Cardiac septum (tissue), 1 donor: ENCODE measurements around a stretch of chr2.

- PRO-cap, result no peak
These were observed 15.5 kb upstream of the MAP3K20 start for GRCh38 chr2:173059978-173060636.

- PRO-cap, result no peak
These were observed 108.6 kb downstream of the MAP3K20 start for GRCh38 chr2:173184159-173184826.

GRCh38 chr2:173195016-173195570, 119.4 kb downstream of the MAP3K20 start:
- PRO-cap, result unidirectional peak, minus-strand start at chr2:173195327

DNA sequence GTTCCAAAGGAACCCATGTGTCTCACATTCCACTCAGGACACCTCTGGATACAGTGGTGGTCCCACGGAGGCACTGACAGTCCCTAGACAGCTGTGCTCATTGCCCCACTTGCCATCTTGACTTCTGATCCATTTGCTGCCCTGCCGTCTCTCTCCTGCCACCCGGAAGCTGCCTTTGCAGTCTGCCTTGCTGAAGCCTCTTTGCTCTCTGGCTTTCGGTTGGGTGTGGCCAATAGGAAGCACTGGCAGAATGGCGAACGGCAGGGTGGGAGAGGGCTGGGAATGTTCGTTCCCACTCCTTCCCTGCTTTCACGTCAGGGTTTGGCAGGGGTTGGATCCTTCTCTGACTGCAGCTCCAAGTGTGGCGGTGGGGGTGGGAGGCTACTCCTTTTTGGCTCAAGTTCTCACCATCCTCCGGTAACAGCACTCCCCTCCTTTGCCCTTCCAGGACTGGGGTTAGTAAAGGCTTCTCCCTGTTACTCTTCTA, 299.5 kb downstream of the CDCA7 start:
- PRO-cap, result no peak

- PRO-cap, result no peak
These were observed 110.3 kb downstream of the SP3 start for GRCh38 chr2:173854889-173855311.

DNA sequence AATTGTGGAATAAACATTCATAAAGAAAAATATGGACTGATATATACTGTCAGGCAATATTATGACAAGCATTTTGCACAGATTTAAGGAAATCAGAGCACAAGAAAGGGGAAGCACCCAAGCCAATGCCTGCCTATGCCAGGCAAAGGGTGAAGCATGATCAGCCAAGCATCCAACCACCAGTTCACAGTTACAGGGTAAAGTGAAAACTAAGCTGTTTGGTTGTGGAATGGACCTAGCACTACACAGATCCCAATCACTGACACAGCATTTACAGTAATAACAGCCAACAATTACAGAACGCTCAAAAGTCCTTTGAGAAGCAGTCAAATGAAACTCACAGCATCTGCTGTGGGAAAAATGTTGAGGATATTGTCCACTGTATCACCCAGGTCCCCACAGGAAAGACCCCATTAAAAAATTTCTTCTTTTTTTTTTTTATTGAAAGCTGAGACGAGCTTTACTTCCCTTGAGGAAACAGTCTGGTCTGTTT, 90.2 kb downstream of the SP3 start:
- PRO-cap, result no peak

GRCh38 chr2:173986377-173987301, 21.5 kb upstream of the SP3 start:
- PRO-cap, result unidirectional peak, plus-strand start at chr2:173987054

GRCh38 chr2:173991285-173991879, 26.2 kb upstream of the SP3 start:
- PRO-cap, result no peak

DNA sequence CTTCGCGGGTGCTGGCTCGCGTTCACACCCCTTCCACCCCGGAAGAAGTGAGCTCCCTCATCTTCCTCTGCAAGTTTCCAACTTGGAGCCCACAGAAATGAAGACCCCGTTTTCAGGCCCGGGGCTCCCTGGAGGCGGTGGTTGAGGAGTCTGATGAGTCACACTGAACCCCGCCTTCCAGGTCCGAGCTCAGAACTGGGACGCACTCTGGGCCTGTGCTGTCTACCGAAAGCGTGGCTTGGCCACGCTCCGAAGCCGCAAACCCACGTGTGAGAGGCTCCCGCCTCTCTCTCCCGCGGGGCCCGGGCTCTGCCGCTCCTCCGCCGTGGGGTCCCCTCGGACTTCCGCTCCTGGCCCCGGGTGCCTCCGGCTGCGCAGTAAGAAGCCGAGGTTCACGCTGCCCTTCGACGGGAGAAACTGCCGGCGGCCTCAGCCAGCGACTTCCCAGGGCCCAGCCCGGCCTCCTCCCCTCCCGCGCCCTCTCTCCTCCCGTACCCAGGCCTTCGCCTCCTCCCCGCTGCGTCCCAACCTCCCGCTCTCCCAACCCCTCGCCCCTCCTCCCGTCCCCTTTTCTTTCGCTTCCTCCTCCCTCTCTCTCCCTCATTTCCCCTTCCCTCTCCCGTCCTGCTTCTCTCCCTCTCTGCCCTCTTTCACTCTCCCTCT, 47.6 kb upstream of the SP3 start:
- PRO-cap, result bidirectional peak, plus-strand start at position 603 of the sequence, minus-strand start at position 485 of the sequence

- PRO-cap, result unidirectional peak, plus-strand start at chr2:174023742; unidirectional peak, minus-strand start at chr2:174024162
These were observed 58.8 kb upstream of the SP3 start for GRCh38 chr2:174023595-174024663.

GRCh38 chr2:174051636-174052558, 86.7 kb upstream of the SP3 start:
- PRO-cap, result unidirectional peak, minus-strand start at chr2:174051850

GRCh38 chr2:174173972-174174212, 74.4 kb downstream of the OLA1 start:
- PRO-cap, result no peak

DNA sequence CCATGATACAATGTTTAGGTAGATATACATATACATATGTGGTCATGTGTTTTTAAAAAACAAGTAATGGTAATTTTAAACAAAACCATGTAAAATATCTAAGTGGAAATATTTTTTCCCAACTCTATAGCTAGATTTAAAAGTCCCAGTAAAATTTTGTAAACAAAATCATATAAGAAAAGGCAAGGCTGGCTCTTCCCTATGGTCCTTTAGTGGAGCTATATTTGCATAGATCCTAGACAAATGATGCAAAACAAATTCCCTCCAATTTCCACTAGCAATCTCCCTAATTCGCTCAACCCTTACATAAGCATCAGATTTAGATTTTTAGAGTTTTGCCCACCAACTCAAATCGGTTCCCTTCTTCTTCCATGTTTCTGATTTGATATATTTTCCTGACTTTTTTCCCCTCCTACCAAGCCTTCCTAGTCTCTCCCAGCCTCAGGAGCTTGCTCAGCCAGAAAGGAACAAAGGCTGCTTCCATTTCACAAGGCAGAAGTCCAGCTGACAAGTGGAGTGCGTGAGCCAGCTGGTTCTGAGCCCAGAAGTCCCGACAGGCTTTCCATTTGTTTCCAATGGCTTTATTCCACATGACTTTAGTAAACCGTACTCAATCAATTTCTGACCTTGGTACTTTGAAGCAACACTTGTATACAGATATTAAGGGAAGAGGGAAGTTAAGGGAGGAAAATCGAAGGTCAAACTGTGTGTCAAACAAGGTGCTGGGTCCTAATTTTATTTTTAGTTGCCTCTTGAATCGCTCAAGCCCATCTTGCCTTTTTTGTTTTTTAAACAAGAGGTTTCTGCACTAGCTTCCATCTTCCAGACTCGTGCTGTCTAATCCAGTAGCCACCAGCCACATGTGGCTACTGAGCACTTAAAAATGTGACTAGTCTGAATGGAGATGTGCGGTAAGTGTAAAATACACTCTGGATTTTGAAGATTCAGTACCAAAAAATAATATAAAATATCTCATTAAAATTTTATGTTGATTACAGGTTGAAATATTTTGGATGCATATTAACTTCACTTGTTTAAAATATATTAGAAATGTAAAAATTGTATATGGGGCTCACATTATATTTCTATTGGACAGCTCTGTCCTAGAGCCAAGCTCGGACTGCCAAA, 36.3 kb downstream of the WIPF1 start:
- PRO-cap, result no peak

DNA sequence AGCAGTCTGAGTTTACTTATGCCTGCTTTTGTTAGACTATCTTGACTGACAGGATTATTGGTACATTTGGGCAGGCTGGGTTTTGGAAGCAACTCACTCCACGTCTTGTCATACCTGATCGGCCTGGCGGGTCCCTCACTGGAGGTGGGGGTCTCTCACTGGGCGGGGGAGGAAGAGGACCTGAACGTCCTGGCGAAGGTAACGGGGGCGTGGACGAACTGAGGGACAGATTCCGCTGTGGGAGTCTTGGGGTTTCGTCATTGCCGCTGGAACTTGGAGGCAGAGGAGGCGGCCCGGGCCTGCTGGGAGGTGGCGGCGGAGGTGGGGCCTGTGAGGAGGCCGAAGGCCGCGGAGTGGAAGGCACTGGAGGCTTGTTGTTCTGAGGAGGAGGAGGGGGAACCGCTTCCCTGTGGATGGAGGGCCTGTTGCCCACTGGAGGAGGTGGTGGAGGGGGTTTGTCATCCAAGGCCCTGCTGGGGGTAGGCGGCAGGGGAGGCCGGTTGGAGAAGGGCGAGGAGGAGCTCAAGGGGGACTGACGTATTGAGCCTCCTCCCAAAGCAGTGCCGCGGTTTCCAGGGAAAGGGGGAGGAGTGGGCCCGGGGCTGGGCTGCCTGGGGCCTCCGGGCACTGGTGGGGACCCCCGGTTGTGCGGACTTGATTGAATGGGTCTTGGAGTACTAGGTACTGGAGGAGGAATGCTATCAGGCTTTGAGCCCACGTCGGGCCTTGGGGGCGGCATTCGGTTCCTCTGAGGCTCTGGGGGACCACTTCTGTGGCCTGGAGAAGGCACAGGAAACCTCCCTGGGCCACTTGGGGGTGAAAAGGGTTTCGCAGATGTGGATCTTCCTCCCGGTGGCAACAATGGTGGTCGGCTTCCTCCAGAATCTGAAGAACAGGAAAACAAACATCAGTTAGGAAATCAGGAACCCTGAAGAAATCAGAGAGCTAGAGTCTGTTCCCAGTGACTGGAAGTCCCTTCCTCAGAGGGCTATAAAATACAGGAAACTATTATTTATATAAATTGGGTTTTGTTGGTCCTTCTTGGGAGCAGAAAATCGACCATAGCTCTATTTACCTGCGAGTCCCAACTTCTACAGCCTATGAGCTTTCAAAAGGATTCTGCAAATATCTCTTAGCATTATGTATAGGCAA, 25.7 kb downstream of the WIPF1 start:
- PRO-cap, result no peak

GRCh38 chr2:174595055-174595555, 2.5 kb downstream of the WIPF1 start:
- PRO-cap, result no peak

DNA sequence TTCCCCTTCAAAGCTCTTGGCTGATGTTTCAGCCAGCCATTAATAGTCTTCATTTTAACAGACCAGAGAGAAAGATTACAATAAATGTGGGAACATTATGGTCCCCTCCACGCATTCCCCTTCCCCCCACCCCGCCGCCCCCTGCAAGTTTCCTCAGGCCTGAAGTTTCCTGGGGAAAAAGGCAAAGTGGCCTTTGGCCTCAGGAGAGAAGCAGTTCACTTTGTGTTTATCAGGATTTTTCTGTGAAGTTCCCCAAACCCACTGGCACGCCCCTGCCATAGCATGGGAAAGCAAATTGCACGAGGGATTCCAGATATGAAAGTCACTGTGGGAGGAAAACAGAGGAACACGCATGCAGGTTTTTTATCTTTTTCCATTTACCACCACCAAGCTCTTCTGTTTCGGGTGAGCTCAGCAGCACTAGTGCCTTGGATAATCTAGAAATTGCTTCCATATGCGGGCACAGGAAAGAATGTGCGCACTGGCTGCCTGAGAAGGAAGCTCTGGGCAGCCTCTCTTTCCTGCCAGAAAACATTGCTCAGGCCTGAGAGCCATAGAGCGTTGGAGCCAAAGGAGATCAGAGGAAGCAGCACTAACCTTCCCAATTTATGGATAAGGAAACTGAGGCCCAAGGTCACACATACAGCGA, 65.9 kb upstream of the WIPF1 start:
- PRO-cap, result no peak

GRCh38 chr2:174683462-174683942, 80.8 kb downstream of the CHRNA1 start:
- PRO-cap, result unidirectional peak, minus-strand start at chr2:174683523

DNA sequence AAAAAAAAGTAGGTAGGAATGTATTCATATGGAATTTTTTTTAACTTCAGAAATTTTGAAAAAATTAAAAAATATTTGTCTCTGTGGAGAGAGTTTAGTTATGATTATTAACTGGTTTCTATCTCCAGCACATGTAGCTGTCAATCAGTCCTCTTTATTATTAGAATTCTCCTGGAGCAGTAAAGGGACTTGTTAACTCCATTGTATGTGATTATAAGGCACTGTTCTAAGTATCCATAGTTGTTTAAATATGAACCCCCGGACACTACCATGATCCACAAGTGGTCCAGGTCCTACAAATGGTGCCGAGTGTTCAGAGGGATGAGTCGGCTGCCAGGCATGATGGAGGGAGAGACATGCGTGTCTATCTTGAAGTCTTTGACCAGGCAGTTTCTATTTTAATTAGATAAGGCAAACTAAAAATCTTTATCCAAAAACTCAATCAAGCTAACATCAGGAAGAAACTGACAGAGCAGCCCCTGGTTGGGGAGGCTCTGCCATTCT, 468 bp downstream of the CHRNA1 start:
- PRO-cap, result no peak

- PRO-cap, result unidirectional peak, plus-strand start at chr2:174827583; unidirectional peak, plus-strand start at chr2:174827681
These were observed 63.4 kb upstream of the CHRNA1 start for GRCh38 chr2:174827353-174828377.

GRCh38 chr2:174901046-174901494, 104.1 kb downstream of the CHN1 start:
- PRO-cap, result no peak